Mesenchymal stem cell of Wharton's jelly (primary cell): ENCODE measurements around a stretch of chr15.

DNA sequence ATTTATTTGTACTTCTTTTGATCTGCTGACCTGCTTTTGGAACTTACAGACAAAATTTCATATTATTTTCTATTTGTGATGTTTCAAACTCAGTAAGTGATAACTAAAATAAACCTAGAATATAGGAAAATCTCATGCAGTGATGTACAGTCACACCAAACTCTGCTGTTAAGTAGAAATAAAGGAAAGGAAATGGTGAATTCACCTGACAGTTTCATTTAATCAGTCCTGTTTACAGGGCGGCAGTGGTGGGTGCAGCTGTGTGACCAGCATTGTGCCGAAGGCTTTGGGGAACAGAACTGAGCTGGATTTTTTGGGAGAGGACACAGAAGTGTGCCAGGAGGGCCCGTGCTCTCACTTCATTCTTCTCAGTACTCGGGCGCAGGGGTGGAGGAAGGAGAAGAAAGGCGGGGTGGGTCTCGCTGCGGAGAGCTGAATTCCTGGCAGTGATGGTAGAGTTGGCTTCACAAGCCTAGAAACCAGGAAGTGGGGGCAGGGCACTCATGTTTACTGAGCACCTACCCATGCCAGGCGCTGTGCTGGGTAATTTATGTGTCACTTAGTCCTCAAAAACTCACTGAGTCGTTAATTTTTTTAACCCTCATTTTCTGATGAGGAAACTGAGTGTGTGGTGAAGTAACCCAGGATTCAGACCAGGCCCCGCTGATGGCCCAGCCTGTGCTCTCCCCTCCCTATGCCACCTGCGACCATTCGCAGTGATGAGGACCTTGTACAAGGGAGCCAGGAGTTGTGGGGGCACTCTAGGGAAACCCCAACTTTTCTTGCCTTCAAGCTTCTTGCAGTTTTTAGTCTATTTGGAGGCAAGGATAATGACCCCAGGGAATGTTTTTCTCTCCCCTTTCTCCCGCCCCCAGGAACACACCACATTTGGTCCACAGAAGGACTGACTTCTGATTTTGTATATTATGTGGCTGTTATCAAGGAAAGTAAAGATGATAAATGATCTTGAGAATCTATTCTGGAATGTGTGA is 64.7 kb downstream of the CRTC3 start:
- CAGE, long polyA plus RNA, result no peak

DNA sequence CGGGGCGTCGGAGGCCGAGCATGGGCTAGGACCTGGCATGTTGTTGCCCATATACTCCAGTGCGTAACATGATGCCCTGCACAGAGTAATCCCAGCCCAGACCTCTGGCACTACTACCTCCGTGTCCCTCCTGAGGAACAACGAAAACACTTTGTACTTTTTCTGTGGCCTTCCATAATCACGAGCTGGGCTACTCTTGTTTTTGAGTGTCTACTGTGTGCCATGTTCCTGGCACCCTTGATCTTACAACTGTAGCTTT is 455 bp downstream of the BLM start:
- CAGE, long polyA plus RNA, result no peak

- CAGE, long polyA plus RNA, result no peak
Measured at GRCh38 chr15:90758539-90759241, 41.5 kb downstream of the BLM start.

GRCh38 chr15:90808339-90808924 is 60.0 kb upstream of the FURIN start:
- CAGE, long polyA plus RNA, result no peak

DNA sequence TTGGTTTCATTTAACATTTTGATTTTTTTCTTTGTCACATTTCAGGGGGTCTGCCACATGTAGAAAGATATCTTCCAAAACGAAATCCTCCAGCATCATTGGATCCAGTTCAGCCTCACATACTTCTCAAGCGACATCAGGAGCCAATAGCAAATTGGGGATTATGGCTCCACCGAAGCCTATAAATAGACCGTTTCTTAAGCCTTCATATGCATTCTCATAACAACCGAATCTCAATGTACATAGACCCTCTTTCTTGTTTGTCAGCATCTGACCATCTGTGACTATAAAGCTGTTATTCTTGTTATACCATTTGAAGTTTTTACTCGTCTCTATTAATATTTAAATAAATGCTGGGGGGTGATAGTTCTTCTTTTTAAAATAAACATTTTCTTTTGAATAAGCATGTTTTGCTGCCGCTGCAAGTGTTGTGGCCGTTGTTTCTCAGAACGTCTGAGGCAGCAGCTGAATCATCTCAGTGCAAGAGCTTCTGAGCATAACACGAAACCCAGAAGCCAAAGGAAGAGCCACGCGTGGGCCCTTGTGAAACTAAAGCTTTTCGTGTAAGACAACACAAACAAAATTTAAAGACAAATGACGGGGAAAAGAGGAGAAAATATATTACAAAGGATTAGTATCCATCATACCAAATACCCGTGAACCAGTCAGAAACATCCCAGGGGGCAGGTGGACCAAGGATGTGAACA is 53.2 kb upstream of the FURIN start:
- CAGE, long polyA plus RNA, result no peak

DNA sequence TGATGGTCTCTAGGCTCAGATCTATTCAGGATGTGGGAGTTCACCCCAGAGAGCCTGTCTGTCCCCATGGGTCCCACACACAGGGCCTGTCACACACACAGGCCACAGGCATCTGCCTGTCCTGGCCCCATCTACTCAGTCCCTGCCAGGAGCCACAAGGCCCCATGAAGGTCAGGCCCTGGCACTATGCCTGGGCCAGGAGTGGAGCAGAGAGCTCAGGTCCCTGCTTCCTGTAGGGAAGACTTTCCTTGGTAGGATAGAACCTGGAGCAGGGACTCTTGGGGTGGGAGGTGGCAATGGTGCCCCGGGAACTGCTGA is 49.0 kb upstream of the FURIN start:
- CAGE, long polyA plus RNA, result no peak

- CAGE, long polyA plus RNA, result no peak
Measured at GRCh38 chr15:90910058-90910333, 6.9 kb downstream of the MAN2A2 start.

- CAGE, long polyA plus RNA, result no peak
Measured at GRCh38 chr15:90912015-90912656, 9.0 kb downstream of the MAN2A2 start.

GRCh38 chr15:90914979-90915783 is 12.1 kb downstream of the MAN2A2 start:
- CAGE, long polyA plus RNA, result no peak

- CAGE, long polyA plus RNA, result no peak
Measured at GRCh38 chr15:90919692-90920388, 12.5 kb downstream of the HDDC3 start.

DNA sequence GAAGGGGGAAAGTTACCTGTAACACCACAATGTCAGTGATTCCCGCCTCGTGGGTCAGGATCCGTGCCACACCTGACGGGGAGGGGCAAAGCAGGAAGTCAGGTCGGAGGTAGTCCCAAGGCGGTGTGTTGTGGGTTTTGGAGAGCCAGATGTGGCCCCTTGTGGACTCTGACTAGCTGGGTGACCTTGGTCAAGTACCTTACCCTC is 407 bp downstream of the HDDC3 start:
- CAGE, long polyA plus RNA, result no peak

DNA sequence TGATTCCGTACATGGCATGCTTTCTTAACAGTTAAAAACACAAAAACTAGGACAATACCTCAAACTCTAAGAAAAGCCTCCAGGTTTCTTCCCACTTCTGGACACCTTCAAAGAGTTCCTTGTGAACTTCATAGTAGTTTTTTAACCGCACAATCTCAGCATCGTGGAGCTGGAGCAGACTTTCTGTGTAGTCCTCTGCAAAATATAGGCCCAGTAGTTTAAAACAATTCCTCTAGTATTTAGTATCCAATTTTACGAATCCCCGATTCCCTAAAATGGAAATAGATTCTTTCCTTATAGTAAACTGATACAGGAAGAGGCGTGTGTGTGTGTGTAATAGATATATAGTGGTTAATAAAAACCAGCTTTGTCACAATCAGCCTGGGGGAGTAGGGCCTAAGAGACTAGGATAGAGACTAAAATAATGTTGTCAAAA is 15.2 kb downstream of the PRC1 start:
- CAGE, long polyA plus RNA, result no peak

DNA sequence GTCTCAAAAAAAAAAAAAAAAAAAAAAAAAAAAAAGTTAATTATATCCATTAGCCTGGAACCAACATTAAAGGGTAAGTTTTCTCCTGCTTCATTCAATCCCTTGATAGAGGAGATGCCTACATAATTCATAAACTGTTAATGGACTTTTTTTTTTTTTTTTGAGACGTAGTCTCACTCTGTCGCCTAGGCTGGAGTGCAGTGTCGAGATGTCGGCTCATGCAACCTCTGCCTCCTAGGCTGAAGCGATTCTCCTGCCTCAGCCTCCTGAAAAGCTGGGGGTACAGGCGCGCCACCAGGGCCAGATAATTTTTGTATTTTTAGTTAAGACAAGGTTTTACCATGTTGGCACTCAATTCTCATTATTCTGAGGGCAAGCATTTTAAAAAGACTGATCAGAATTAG is 1.3 kb downstream of the PRC1 start:
- CAGE, long polyA plus RNA, result no peak

DNA sequence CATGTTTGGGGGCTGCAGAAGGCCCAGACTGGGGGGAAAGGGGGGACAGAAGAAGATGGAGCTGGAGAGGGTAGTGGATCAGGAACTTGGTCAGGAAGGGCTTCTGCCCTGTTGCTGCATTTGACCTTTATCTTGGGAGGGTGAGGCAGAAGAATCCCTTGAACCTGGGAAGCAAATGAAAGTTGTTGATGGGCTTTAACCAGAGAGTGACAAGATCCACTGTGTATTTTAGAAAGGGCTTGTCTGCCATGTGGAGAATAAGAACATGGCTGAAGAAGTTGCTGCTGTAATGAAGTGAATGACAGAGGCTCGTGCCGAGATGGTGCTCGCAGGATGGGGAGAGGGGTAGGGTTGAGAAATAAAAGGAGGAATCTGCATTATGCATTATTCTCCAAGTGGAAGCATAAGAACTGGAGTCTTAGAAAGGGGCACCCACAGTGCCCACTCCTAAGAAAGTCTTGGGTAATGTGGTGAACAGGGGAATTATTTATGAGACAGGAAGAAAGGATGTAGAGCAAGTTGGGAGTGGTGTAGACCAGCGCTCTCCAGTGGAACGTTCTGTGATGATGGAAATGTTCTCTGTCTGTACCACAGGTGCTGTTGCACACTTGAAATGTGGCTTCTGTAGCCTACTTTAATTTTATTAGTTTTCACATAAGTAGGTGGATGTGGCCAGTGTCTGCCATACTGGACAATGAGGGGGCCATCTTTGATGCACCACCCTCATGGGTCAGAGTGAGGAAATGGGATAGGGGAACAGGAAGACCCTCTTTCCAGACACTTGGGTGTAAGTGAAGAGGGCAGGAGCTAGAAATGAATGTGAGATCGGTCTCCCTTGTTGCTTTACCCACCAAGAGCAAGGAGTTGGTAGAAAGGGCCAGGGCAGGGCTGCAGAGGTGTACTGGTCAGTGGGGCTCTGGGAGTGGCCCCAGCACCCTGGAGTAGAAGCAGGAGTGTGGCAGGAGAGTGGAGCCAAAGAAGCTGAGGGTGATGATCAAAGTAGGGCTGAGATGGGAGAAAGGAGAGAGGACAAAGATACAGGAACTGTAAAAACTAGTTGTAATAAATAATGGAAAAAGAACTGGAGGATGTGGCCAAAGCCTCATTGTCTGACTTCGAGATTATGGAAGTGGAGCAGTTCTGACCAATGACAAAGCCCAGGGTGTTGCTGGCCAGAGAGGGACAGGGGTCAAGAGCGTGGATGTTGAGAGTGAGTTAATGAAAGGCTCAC is 239.4 kb upstream of the ST8SIA2 start:
- CAGE, long polyA plus RNA, result no peak

DNA sequence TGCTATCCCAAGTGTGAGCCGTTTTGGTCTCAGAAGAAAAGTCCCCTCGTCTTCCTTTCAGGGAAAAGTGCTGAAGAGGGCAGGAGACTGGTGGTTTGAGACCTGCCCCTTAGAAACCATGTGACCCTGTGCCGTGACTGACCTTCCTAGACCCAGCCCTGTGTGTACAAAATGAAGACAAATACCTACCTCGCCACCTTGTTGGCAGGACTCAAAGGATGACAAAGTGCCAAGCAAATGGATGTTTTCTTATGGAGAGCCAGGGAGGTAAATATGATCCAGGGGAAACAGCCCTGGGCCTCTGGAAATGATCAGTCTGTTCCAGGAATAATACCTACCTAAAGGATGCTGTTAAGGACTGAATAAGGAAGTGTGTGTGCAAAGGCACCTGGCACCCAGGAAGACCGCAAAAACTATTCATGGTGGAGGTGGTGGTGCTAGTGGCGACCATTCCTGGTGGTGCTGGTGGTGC is 41.2 kb downstream of the FAM174B start:
- CAGE, long polyA plus RNA, result no peak

GRCh38 chr15:92638584-92639643 is 16.7 kb downstream of the FAM174B start:
- CAGE, long polyA plus RNA, result no peak

DNA sequence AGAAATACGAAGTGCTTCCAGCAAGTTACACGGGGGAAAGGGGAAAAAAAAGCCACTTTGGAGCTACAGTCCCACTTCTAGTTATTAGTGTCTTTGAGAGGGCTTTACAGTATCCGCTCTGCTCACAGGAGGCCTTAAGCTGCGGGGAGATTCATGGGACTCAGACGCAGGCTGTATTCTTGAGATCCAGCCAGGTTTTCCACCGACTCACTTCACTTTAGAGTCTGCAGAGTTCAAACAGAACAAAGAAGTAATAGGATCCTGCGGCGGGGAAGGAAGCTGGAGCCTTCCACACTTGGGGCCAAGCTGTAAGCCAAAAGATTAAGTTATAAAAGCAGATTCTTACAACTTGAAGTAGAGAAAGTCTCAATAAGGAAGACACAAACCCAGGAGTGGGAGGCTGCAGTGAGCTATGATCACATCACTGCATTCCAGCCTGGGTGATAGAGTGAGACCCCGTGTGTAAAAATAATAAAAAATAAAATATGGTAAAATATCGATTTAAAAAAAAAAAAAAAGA is 60.2 kb upstream of the FAM174B start:
- CAGE, long polyA plus RNA, result no peak

DNA sequence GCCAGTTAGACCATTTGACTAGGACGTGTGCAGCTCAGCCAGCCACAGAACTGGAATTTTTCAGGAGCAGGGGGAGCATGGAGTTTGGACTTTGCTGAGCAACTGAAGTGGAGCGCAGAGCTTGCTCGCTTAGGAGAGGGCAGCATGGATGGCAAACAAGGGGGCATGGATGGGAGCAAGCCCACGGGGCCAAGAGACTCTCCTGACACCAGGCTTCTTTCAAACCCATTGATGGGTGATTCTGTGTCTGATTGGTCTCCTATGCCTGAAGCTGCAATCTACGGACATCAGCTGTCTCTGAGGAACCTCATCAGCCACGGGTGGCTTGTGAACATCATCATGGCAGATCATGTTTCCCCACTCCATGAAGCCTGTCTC is 104.6 kb upstream of the CHD2 start:
- CAGE, long polyA plus RNA, result no peak

DNA sequence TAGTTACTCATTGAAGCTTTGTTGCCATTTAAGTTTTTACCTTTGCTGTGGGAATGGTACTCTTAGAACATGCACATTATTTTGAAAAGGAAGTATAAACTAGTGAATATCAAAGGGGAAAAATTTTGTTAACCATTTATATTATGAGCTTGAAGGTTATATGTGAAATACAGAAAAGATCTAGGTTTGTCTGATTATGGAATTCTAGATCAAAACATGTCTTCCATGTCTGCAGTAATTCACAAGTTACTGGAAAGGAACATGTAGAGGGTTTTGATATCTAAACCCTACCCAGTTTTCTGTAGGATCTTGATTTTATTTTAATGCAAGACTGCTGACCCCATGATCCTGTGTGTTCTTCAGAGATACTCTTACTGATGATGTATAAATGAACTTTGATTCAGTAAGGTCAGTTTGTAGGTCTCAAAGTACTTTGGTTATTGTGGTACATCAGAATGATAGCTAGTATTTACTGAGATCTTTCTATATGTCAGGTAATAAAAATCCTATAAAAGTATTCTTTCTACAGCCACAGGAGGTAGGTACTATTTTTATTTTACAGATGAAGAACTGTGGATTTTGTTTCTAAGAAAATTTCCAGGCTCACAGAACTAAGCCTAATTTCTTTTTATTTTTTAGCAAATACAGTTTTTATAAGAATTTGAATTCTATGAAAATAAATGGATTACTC is 4.8 kb upstream of the CHD2 start:
- CAGE, long polyA plus RNA, result no peak

DNA sequence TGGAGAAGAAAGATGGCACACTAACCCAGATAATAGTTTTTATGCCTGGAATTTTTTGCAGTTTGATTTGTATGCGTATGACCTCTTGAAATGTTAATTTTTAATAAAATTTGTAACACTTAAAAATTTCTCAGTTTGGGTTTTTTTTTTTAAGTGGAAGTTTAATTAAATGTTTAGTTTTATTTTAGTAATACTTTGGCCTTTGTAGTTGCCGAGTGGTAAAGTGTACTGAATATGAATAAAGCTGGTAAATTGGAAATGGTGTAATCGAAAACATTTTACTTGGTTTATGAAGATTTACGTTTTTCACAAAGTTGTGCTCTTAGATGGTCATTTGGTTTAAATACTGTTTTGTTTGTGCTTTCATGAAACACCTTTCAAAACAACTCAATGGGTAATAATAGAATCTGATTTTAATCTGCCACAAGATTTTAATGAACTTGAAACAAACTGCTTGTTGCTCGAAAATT is 2.1 kb upstream of the CHD2 start:
- CAGE, long polyA plus RNA, result no peak